ENCODE measurements around a stretch of chr2.

GRCh38 chr2:96184094-96184878 lies 24.3 kb downstream of the STARD7 start:
- PRO-cap: no peak
- RAMPAGE, long total RNA, 4 experiments: no peak in any of the 4 experiments

- PRO-cap: no peak
- RAMPAGE, long total RNA, 4 experiments: no peak in any of the 4 experiments
Observed at GRCh38 chr2:96205839-96206481, 2.7 kb downstream of the STARD7 start.

DNA sequence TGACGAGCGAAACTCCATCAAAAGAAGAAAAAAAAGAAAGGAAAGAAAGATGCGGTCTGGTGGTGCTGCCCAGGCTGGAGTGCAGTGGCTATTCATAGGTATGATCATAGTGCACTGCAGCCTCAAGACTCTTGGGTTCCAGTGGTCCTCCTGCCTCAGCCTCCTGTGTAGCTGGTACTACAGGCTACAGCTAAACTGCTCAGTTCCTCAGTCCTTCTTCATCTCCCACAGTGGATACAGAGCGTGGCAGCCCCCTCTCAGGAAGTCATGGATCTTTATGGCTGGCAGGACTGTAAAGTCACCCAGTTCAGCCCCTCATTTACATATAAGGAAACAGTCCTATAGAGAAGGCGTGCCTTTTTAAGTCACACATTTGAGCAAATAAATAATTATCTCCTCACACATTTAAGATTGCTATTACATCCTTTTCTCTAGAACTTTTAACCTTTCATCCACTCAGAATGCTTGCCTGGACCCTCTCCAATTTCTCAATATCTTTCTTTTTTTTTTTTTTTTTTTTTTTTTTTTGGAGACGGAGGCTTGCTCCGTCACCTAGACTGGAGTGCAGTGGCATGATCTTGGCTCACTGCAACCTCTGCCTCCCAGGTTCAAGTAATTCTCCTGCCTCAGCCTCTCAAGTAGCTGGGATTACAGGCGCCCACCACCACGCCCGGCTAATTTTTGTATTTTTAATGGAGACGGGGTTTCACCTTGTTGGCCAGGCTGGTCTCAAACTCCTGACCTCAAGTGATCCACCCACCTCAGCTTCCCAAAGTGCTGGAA lies 20.9 kb downstream of the TMEM127 start:
- PRO-cap: no peak
- RAMPAGE, long total RNA, 4 experiments: no peak in any of the 4 experiments

GRCh38 chr2:96260176-96261312 lies 5.3 kb downstream of the TMEM127 start:
- PRO-cap: bidirectional peak, plus-strand start at chr2:96260700, minus-strand start at chr2:96260524
- RAMPAGE, long total RNA, 4 experiments: no peak in any of the 4 experiments

DNA sequence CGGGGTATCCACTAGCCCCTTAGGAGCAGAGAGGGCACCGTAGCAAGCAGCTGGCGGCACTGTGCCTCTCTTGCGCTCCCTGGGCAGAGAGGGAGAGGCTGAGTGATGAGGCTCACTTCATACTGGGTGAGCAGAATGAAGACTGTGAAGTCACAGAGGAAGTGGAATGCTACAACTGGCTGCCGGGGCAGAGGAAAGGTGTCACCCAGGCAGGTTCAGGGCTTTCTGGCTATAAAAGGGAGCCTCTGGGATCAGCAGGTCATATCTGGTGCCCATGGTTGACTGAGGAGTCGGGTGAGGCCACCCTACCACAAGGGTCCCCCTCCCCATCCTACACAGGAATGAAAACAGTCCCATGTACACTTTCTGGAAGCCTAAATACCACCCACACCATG lies 895 bp downstream of the ITPRIPL1 start:
- PRO-cap: no peak
- RAMPAGE, long total RNA, 4 experiments: no peak in any of the 4 experiments

DNA sequence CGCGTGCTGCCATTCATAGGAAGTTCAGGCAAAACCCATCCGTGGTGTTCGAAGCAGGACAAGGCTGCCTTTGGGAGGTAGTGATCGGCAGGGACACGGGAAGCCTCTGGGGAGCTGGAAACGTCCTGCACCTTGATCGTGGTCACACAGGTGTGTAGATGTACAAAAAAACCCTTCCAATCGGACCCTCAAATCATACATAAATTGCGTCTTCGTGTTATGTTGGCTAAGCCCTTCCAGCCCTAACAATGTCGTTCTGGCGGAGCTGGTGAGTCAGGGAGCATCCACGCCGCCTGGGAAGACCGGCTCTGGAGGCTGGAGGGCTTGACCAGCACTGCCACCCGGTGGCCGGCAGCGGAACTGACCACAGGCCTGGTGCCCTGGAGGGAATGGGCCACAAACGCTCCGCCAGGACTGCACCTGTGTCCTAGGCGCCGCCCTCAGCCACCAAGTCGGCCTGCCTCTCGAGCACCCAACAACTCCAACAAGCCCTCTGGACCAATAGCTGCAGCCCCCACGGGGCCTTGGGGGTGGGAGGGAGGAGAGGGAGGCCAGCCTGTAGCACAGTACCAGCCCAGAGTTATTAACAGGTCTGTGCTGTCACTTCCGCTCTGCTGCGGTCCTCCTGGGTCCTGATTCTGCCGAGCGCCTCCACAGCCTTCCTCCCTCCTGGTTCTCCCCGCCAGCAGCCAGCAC lies 4.2 kb upstream of the NEURL3 start:
- PRO-cap: no peak
- RAMPAGE, long total RNA, 4 experiments: no peak in any of the 4 experiments

- PRO-cap: bidirectional peak, plus-strand start at chr2:96533881, minus-strand start at chr2:96533570
- RAMPAGE, long total RNA, 4 experiments: no peak in any of the 4 experiments
Observed at GRCh38 chr2:96533251-96534200, 3.0 kb upstream of the ARID5A start.

DNA sequence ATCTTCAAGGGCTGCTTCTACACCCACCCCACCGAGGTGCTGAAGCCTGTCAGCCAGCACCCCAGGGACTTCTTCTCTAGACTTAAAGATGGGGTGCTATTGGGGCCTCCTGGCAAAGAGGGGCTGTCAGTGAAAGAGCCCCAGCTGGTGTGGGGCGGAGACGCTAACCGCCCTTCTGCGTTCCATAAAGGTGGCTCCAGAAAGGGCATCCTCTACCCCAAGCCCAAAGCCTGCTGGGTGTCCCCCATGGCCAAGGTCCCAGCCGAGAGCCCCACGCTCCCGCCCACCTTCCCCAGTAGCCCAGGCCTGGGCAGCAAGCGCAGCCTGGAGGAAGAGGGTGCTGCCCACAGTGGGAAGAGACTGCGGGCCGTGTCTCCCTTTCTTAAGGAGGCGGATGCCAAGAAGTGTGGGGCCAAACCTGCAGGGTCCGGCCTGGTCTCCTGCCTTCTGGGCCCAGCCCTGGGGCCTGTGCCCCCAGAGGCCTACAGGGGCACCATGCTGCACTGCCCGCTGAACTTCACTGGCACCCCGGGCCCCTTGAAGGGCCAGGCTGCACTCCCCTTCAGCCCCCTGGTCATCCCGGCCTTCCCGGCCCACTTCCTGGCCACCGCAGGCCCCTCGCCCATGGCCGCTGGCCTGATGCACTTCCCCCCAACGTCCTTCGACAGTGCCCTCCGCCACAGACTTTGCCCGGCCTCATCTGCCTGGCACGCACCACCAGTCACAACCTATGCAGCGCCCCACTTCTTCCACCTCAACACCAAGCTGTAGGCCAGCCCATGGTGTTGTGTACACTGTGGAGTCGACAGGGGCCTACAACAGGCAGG lies 15.2 kb downstream of the ARID5A start:
- PRO-cap: no peak
- RAMPAGE, long total RNA, 4 experiments: no peak in any of the 4 experiments

GRCh38 chr2:96800929-96801151 lies 15.2 kb upstream of the CNNM3 start:
- PRO-cap: no peak
- RAMPAGE, long total RNA, 4 experiments: no peak in any of the 4 experiments

DNA sequence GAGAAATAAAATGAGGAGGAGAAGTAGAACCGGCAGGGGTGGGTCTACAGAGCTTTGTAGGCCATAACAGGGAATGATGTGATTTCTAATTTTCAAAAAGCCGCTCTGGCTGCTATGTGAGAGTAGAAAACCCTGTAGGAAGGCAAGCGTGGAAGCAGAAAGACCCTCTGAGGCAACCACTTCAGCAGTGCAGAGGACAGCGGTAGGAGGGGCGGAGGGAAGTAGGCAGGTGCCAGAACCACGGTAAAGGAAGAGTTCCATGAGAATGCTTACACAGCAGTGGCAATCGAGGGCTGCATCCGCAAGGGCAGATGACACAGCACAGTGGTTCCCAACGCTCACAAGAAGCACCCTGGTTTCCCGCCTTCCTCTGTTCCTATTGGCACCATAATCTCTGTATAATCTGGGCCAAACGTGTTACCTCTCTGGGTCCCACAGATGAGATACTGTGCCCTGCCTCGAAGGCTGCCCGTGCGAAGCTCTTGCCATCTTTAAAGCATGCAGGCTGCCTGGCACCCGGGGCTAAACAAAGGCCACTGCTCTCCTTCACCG lies 792 bp downstream of the ANKRD39 start:
- PRO-cap: no peak
- RAMPAGE, long total RNA, 4 experiments: no peak in any of the 4 experiments

GRCh38 chr2:96867460-96868093 lies 2.3 kb downstream of the SEMA4C start:
- PRO-cap: no peak
- RAMPAGE, long total RNA, 4 experiments: no peak in any of the 4 experiments

GRCh38 chr2:96962298-96962803 lies 24.0 kb downstream of the FAM178B start:
- PRO-cap: no peak
- RAMPAGE, long total RNA, 4 experiments: no peak in any of the 4 experiments

- PRO-cap: no peak
- RAMPAGE, long total RNA, 4 experiments: no peak in any of the 4 experiments
Observed at GRCh38 chr2:97196624-97197009, 83.7 kb downstream of the ANKRD36 start.

DNA sequence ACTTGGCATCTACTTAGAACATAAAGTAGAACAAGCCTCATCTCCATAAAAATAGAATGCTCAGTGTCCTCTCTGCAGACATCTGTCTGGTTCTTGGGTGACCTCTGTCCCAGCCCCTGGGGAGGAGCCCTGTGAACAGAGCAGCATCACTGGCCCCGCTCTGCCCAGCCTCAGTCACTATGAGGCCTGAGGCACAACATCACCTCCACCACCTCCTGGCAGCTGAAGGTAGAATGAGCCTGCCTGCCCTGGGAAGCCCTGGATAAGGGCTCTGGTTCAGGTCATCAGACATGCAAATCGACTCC lies 229.5 kb downstream of the ANKRD36B start:
- PRO-cap: no peak
- RAMPAGE, long total RNA, 4 experiments: no peak in any of the 4 experiments

GRCh38 chr2:97550957-97551617 lies 38.6 kb downstream of the ANKRD36B start:
- PRO-cap: no peak
- RAMPAGE, long total RNA, 4 experiments: start-site peak on the minus strand in 1 of 4 experiments, at chr2:97551112-97551406 at its widest, 5 reads per replicate

GRCh38 chr2:97560287-97561082 lies 29.2 kb downstream of the ANKRD36B start:
- PRO-cap: no peak
- RAMPAGE, long total RNA, 4 experiments: no peak in any of the 4 experiments

DNA sequence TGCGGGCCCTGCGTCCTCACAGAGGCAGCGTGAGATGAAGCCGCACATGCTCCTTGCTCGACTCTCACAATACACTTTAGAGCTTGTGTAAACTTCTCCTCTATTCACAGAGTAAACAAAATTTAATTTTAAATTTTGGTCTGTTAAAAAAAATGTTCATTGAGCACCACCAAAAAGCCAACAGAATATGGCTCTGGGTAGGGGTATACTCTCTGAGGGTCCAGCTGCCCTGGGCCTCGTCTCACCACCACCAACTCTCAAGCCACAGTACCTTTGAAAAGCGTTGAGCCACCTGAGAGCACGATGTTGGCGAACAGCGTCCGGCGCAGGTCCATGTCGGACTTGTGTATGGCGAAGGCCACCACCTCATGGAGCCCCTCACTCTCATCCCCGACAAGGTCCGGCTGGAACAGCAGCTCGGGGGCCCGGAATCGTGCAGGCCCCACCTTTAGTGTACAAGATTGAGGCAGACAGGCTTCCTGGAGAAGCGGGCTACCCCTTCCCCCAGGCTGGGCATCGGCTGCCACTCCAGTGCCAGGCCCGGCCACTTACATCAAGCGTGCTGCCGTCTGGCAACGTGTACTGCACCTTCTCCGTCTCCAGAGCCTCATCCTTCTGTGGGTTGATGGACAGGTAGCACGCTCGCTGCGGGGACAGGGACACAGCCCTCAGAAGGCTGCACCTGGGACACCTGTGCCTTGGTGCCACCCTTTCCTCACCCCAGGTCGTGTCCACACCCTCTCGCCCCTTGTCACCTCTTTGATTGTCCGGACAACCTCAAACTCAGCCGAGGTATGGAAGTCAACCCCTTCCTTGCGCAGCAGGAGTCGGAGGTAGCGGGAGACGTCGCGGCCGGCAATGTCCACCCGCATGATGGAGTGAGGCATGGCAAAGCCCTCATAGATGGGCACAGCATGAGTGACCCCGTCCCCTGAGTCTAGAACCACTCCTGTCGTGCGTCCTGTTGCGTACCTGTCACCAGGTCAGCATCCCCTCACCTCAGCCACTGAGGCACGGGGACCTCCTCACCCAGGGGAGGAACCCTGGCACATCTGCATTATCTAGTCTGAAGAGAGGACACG lies 5.8 kb downstream of the ACTR1B start:
- PRO-cap: no peak
- RAMPAGE, long total RNA, 4 experiments: no peak in any of the 4 experiments

GRCh38 chr2:97854386-97855316 lies 141.1 kb downstream of the TMEM131 start:
- PRO-cap: no peak
- RAMPAGE, long total RNA, 4 experiments: no peak in any of the 4 experiments

- PRO-cap: no peak
- RAMPAGE, long total RNA, 4 experiments: no peak in any of the 4 experiments
Observed at GRCh38 chr2:98084501-98085275, 2.3 kb upstream of the VWA3B start.

DNA sequence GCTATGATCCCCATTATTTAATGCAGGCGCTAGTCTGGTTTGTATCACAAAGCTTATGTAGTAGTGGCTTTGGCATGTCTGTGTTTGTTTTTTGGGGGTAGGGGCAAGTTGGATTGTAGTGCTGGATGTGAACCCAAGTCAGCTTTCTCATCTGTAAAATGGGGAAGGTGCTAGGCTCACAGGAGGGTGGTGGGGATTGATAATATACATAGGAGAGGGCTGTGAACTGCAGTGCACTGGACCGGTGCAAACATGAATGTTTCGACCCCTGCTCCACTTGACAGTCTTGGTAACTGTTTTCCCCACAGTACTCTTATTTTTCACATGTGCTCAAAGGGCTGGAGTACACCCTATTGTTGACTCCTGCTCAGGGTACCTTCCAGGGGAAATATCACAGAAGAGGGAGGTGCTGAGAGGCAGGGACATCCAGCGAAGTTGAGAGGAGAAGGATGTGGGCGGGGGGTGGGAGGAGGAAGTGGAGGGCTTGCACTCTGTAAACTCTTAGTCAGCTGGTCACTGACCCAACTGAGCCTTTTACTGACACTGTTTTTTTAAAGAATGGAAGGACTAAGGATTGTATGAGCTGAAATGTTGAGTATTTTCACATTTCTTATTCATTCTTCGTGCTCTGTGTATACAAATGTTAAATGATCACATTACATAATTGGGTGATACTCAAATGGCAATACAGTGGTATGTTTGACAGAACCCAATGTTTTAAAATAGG lies 9.8 kb downstream of the INPP4A start:
- PRO-cap: no peak
- RAMPAGE, long total RNA, 4 experiments: no peak in any of the 4 experiments

Measured in esophagus muscularis mucosa (tissue), 4 donors.